ENCODE measurements around the genes SYCN, SUPT5H and TIMM50.

GRCh38 chr19:39126519-39127403 lies 1.2 kb downstream of the PAK4 start:
- PRO-cap, 2 experiments, result peak in 2 of 2 experiments; most common plus-strand start chr19:39126819 (in 2); most common minus-strand start chr19:39126698 (in 1)

DNA sequence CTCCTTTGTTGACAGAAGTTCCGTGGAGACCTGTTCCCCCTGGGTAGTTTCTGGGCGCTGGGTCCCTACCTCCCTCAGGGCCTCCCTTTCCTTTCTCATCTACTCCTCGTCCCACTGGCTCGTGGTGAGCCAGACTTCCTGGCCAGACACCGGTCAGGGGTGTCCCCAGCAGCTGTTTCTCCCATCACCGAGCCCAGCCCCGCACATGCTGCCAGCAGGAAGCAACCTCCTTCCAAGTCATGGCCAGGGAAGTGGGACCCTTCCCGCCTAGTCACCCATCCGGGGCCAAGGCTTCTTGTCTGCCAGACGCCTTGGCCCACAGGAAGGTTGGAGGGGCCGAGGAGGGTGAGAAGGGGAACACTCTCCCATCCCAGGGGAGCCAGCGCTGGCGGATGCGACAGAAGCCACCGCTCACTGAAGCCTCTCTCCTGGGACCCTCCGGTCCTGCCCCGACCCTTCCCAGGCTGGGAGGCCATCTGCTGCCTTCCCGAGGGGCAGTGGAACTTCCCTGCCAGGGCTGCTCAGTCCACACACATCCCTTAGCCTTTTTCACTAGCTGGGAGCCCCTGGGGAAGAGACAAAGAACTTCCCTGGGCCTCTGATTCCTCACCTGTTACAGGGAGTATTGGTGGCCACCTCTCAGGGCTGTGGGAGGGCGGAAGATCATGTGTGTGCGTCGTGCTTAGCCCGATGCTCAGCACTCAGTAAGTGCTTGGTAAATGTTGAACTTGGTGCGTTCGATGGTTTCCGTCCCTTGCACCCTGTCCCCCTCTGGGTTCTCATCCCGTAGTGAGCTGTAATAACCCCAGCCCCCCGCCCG lies 5.9 kb downstream of the PAK4 start:
- PRO-cap, 2 experiments, result no peak in any of the 2 experiments

DNA sequence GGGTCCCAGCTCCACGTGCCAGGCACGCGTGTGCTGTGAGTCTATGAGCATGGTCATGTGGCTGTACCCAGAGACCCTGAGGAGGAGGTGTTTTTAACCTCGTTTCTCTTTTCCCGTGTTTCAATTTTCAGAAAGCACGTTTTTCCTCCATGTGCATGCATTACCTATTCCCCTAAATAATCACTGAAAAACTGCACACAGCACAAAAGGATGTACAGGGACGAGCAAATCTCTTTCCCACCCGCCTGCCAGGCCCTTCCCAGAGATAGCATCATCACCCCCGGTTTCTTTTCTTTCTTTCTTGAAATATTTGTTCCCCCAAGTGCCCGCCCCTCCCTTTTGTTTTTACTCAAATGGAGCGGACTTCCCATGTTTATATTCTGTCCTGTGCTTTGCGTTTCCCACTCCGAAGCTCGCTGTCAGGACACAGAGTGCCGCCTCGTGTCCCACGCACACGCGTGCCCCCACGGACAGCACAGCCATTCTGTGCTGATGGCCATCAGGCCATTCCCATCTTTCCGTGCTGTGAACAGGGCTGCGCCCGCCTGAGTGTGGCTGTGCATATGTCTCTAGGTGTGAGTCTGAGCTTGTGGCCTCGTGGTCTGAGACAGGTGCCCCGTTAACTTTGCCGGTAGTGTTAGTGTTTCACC lies 6.6 kb downstream of the PAK4 start:
- PRO-cap, 2 experiments, result no peak in any of the 2 experiments

DNA sequence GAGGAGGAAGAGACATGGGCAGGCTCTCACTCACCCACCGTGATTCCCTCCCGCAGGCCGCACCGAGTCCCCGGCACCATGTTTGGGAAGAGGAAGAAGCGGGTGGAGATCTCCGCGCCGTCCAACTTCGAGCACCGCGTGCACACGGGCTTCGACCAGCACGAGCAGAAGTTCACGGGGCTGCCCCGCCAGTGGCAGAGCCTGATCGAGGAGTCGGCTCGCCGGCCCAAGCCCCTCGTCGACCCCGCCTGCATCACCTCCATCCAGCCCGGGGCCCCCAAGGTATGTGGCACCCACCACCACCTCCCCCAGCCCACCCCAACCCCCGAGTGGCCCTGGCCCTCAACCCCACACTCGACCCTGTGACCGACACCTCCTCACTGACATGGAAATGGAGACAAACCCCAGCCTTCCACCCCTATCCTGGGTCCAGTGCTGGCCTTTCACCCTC lies 27.3 kb upstream of the NCCRP1 start:
- PRO-cap, 2 experiments, result no peak in any of the 2 experiments

DNA sequence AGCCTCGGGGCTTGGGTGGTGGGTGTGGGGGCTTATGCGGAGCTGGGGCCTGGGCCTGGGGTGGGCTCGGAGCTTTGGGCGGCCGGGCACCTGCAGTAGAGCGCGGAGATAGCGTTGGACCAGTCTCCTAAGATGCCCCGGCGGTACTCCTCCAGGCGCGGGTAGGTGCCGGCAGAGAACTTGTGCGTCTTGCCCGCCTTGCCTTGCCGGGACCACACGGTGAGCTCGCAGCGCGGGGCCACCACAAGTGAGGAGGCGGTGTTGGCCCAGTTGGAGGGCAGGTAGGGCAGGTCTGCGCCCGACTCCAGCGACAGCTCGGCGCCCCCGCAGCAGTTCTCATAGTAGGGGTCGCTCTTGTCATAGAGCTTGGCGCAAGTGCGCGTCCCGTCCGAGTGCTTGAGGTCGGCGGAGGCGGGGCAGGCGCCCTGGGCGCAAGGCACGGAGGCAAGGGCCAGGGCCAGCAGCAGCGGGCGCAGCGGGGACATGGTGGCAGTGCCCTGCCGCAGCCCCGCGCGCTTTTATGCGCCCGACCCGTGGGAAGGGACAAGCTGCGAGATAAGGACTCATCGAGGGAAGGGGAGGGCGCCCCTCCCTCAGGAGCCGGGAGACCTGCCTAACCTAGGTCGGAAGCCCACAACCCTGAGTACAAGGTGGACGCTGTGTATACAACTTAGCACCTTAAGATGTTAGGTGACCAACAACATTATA lies at the start of gene SYCN:
Gene SYCN, minus strand, starts transcription at position 494 of the 708 bp plus-strand sequence.
- PRO-cap, 2 experiments, result no peak in any of the 2 experiments

DNA sequence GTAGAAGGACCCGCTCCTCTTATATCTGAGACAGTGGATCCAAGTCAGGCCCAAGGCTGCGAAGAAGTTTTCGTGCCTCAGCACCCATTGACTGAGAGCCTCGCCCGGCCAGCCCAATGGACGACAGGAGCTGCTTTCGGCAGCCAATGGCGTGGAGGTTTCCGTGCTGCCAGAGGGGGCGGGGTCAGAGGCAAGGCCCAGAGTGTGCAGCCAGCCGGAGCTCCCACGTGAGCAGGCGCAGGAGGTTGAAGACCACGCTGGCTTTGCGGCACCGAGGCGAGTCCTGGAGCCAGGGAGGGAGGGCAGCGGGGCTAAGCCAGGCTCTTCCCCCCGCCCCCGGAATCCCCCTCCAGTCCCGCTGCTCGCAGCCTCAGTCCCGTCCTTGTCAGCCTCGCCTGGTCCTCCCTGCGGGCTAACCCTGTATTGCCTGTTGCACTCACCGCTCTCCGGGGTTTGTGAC lies 2.2 kb upstream of the IFNL3 start:
- PRO-cap, 2 experiments, result no peak in any of the 2 experiments

GRCh38 chr19:39297992-39298726 lies 2.0 kb downstream of the IFNL1 start:
- PRO-cap, 2 experiments, result no peak in any of the 2 experiments

DNA sequence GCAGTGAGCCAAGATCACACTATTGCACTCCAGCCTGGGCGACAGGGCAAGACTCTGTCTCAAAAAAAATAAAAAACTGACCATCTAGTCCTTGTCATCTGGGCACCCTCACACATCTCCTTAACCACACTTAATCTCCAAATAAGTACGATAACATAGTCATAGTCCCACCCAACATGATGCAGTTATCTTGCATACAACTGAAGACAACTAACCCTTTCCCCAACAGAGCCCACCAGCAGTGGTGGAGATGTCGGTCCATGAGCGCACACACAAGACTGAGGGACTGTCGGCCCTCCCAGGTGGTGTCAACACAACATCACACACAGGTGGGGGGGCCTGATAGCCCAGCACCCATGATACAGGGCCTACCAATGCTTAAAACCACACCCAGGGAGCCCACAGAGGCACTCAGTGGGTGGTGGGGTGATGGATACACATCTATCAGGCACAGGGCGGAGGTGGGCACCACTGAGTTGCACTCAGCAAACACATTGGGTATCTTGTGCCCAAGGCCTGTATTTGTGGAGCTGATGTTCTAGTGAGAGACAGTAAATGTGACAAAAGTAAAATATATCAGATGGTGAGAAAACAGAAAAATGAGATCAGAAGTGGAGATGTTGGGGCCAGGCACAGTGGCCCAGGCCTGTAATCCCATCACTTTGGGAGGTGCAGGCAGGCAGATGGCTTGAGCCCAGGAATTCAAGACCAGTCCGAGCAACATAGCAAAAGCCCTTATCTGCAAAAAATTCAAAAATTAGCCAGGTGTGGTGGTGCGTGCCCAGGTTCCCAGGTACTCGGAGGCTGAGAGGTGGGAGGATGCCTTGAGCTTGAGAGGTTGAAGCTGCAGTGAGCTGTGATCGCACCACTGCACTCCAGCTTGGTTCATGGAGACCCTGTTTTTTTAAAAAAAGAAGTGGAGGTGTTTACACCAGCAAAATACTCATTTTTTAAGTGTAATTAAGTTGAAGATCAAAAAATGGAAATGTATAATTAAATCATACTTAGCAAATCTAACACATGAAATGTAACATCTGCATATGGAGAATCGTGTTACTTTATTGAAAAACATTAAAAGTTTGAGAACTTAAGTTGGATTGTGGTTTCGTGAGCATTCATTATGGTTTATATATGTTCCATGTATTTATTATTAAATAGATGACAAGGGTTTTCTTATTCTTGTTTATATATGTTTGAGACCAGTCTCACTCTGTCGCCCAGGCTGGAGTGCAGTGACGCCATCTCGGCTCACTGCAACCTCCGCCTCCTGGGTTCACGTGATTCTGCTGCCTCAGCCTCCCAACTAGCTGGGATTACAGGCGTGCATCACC lies 6.7 kb upstream of the ZFP36 start:
- PRO-cap, 2 experiments, result no peak in any of the 2 experiments

- PRO-cap, 2 experiments, result peak in 2 of 2 experiments; most common plus-strand start chr19:39407741 (in 2); most common minus-strand start chr19:39407622 (in 2)
These were observed 1.0 kb downstream of the ZFP36 start for GRCh38 chr19:39407486-39408288.

GRCh38 chr19:39409304-39409904 lies 2.8 kb downstream of the ZFP36 start:
- PRO-cap, 2 experiments, result peak in 2 of 2 experiments; most common plus-strand start chr19:39409585 (in 2); most common minus-strand start chr19:39409516 (in 1)

- PRO-cap, 2 experiments, result no peak in any of the 2 experiments
These were observed 1.9 kb downstream of the PLEKHG2 start for GRCh38 chr19:39413933-39415107.

GRCh38 chr19:39415402-39415878 lies 3.0 kb downstream of the PLEKHG2 start:
- PRO-cap, 2 experiments, result no peak in any of the 2 experiments

- PRO-cap, 2 experiments, result no peak in any of the 2 experiments
These were observed 10.9 kb downstream of the PLEKHG2 start for GRCh38 chr19:39423329-39423760.

- PRO-cap, 2 experiments, result peak in 2 of 2 experiments; most common plus-strand start chr19:39445582 (in 1); most common minus-strand start chr19:39445458 (in 1)
These were observed at the start of gene SUPT5H for GRCh38 chr19:39445154-39446270. Gene SUPT5H, plus strand, starts transcription at chr19:39445582.

- PRO-cap, 2 experiments, result no peak in any of the 2 experiments
These were observed 13.1 kb upstream of the TIMM50 start for GRCh38 chr19:39467534-39467977.

- PRO-cap, 2 experiments, result peak in 2 of 2 experiments; most common plus-strand start chr19:39480851 (in 2); most common minus-strand start chr19:39480595 (in 1)
These were observed at the start of gene TIMM50 for GRCh38 chr19:39480316-39481404. Gene TIMM50, plus strand, starts transcription at chr19:39480838.

- PRO-cap, 2 experiments, result no peak in any of the 2 experiments
These were observed 1.6 kb downstream of the LGALS14 start for GRCh38 chr19:39705855-39706332.

DNA sequence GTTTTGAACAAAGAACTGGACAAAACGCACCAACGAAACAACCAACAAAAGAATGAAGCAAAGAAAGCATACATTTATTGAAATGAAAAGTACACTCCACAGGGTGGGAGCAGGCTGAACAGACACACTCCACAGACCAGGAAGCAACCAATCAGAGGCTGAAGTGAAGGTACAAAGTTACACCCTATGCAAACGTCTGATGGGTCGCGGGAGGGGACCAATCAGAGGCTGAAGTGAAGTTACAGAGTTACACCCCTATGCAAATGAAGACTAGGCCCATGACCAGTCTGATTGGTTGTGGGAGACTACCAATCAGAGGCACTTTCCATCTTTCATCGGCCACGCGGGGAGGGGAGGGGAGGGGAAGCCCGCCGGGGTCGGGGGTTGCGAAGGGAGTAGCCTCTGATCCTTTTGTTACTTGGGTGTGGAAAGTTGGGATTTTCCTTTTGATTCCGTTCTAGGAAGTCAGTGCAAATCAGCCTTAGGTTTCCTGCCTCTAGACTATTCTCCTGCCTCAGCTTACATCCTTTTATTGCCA lies 12.4 kb upstream of the FBL start:
- PRO-cap, 2 experiments, result no peak in any of the 2 experiments

GRCh38 chr19:39917937-39918628 lies 52.9 kb upstream of the PSMC4 start:
- PRO-cap, 2 experiments, result no peak in any of the 2 experiments

DNA sequence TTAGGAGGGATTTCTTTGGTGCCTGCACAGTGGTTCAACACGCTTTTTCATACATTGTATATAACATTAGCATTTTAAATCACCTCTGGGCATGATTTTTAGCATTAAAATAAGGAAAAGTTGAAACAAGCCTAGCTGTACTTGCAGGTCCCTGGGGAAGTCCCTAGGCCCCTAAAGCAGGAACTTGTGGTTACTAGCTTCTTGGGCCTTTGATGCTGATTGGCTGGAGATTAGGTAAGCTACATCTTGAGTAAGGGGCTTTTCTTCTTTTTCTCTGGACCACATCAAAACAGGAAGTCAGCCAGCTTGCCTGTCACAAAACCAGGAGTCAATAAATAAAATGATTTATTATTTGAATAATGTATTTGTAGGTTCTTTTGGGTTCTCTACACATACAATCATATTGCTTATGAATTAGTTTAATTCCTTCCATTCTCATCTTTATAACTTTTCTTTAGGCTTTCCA lies 17.5 kb upstream of the PSMC4 start:
- PRO-cap, 2 experiments, result no peak in any of the 2 experiments

All from Colon Carcinoma Metastatic in the Brain (tissue), 2 donors.